Temporal lobe (tissue), 2 donors: ENCODE measurements around a stretch of chr11.

GRCh38 chr11:127109779-127110297 lies 109.3 kb upstream of the KIRREL3 start:
- RAMPAGE, long total RNA, result no peak

DNA sequence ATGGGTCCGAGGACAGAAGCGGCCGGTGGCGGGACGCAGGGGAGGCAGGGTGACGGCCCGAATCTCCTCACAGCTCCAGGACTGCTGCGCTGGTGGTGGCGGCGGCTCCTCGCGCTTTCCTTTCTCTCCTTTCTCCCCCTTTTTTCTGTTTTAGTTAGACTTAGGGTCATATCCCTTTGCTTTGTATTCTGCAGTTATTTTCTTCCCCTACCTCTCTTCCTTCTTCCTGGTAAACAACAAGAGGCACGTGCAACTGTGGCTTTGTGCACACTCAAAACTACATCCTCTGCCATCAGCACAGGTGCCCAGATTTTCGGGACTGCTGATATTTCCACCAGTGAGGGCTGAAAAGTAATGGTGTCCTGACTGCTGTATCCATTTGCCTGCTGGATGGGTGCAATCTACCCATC lies 645.7 kb downstream of the ETS1 start:
- RAMPAGE, long total RNA, result start-site peak on the minus strand centred at position 118 of the sequence, 43 bp wide, 491 and 56 reads in 2 replicates

DNA sequence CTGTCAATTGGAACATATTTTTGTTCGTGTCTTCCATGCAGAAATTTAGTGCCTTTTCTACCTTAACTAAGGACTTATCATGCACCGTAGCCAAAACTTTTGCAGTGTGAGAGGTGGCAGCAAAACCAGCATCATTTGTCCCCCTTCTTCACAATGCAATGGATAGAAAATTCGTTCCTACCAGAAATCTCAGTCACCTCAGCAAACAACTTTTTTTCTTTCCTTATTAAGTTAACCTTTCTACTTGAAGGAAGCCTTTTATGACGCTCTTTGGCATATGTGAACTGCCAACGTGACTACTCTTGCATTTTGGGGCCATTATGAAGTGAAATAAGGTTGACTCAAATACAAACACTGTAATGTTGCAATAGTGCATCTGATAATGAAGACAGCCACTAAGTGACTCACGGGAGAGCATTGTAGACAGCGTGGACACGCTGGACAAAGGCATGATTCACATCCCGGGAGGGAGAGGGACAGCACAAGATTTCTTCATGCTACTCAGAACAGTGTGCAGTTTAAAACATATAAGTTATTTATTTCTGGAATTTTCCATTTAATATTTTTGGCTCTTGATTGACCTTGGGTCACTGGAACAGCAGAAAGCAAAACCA lies 560.8 kb downstream of the ETS1 start:
- RAMPAGE, long total RNA, result no peak

DNA sequence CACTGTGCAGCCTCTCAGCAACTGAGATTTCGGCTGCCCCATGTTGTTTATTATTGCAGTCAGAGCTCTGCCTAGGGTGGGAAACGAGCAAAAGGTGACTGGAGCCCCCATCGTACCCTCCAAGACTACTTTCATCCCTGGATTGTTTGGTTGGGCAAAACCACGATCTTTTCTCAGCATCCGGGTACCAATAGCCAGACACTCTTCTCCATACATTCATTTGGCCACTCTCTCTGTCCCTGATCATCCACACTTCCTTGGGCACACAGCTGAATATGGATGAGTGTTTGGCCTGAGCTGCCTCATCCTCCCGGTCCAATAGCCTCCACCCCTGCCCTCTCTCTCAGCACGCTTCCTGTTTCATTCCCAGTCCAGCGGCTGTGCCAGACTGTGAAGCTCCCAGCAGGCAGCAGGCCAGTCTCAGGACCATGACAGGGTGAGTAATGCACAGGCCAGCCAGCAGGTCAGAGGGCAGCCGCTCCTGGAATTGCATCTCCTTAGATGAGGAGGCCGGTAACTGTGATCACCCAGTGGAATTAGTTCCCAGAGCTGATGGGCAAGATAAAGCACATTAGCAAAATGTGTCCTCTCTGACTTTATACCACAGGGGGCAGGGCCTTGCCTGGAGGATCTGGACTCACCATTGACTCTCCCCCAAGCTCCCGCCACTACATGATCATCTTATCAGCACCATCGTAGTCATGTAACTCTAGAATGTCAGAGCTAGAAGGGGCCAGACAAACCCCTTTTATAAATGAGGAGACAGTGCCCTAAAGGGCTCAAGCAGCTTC lies 251.2 kb downstream of the ETS1 start:
- RAMPAGE, long total RNA, result no peak

GRCh38 chr11:128453390-128454014 lies 133.9 kb downstream of the ETS1 start:
- RAMPAGE, long total RNA, result no peak

- RAMPAGE, long total RNA, result no peak
Measured at GRCh38 chr11:128472597-128473162, 114.7 kb downstream of the ETS1 start.

DNA sequence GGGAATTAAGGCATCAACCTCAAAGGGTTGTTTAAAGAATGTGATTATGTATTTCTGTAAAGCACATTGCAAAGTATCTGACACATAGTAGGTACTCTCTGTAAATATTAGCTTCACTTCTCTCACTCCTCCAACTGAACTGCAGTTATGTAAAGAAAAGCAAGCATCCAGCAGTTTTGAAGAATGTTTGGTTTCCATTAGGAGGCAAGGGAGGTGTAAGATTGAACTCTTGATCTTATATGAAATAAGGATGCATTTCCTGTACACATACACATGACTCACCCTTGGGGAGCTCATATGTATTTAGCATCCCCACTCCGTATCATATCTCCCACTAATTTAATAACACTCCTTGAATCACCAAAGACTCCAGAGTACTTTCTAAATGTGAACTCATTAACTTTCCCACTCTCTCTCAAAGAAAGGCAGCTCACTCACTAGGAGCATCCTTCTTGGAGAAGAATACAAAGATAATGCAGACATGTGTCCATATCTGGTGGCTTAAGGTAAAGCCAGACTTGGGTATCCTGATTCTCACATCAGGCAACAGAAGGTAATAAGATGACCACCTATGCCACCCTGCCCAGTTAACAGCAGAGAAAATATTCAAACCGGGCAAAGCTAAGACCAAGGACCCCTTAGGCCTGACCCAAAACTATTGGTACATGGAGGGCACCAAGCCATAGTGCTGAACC lies 77.3 kb downstream of the ETS1 start:
- RAMPAGE, long total RNA, result no peak

- RAMPAGE, long total RNA, result no peak
Measured at GRCh38 chr11:128523498-128524157, 63.7 kb downstream of the ETS1 start.

DNA sequence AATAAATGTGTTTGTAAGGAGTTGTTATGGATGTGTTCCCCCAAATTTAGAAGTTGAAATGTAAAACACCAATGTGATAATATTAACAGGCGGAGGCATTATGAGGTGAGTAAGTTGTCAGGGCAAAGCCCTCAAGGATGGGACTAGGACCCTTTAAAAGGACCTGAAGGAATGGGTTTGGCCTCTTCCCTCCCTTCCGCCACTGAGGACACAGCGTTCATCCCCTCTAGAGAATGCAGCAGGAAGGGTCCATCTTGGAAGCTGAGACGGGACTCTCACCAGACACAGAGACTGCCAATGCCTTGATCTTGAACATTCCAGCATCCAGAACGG lies 22.3 kb downstream of the ETS1 start:
- RAMPAGE, long total RNA, result no peak

DNA sequence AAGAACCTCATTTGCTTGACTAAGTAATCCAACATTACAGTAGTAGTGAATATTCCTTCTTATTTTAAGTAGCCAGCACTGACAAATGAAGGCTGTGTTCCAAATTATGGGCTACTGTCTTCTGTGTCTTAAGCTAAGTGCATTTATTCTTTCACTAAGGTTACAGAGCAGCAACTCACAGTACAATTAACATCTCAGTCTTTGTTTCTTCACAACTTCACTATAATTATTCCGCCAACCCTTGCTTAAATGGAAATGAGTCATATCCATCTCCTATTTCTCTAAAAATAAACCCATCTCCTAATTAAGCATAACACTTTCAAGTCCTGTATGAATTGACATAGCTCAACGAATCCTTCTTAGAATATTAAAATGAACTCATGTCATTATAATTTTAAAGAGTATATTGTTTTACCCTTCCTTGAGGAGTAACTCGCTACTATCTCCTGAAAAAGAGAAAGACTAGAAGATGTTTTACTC lies 6.7 kb downstream of the ETS1 start:
- RAMPAGE, long total RNA, result no peak

DNA sequence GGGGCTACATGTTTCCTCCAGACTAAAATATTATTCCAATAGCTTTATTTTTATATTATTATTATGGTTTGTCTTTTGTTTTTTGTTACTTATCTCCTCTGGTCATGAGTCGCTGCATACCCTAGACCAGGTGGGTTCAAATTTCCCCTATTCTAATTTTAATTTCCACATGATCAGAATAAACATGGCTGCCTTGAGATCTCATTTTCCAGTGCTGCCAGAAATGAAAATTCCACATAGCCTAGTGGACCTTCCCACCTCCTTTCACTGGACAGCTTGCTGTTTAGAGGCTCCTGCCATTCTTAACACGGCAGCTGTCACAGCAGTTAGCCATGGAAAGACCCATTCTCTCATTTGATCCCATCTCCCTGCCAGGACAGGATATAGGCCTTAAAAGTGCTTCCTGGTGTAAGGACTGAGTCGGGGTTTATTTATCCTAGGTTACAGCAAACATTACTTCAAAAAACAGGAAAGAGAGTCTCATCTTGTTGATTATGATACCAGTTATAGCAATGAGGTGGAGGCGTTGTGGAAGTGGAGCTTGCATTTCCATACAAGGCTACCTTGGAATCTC lies 17.2 kb upstream of the ETS1 start:
- RAMPAGE, long total RNA, result no peak

GRCh38 chr11:128677905-128678485 lies 15.9 kb upstream of the FLI1 start:
- RAMPAGE, long total RNA, result no peak

DNA sequence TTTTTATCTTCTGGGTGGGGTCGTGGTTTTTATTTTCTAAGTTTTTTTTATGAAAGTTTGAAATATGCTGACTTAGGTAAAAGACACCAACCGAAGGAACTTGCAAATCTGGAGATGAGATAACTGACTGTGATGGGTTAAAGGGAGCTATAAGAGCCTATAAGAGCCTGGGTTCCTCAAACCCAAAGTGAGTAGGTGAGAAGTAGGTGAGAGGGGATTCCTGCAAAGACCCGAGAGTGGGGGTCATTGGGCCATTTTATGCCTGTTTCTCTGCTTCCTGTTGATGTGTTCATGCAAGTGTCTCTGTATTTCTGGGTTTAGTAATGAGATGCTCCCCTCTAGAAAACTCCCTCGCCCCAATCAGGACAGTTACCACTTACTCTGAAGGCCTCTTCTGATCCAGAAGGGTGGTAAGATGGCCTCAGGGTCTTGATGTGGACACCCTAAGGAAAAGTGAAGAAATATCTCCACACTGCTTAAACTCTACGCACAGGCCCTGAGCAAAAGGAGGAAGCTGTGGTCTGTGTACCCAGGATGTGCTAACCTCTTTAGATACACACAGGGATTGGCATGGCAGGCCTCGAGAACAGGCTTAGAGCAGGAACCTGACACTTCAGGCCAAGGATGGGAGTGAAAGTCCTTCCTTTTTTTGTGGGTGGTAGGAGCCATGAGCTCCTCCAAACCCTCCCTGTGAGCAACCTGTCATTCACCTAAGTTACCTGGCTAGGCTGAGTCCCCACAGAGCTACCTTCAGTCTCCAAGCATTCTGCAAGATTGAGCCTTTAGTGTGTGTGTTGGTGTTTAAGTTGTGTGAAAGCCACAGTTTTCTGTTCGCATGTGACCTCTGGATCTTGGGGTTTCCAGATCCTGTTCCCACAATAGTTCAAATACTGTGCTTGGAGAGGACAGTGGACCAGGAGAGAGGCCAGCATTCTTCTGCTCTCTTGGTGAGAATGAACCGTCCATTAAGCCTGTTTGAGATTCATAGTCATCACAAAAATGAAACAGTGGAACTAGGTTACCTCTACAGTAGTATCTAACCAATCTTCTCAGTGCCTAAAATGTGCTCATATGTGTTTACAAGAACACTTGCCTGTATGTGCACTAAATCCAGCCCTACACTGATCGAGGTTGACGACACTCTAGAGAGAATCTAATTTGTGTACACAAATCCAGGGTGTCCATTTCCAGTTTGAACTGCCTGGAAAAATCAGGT lies 2.1 kb downstream of the FLI1 start:
- RAMPAGE, long total RNA, result no peak

DNA sequence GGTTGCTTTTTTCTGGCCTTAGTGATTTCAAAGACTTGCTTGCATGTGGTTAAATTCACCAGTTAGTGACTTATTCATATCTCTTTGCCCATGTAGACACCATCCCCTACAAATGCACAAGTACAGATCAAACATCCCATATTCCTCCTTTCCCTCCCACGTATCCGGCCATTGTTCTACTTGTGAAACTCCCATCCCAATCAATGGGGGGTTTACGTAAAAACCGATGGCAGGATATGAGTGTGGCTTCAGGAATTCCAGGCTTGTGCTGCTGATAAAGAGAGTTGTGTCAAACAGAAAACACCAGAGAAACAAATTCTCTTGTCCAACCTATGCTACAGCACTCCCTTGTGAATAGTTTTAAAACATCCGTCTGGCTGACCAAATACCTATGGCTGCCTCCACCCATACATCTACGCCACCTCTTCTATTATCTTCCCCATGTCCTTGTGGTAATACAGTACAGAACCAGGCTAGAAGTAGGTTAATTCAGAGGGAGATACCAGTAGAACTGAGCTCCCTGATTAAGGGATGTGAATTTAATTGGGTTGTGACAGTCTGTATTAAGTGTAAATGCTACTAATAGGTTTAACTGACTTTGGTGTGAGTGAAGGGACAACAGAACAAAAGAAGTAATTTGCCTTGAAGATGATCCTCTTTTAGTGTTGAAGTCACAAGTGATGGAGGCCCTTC lies 15.6 kb downstream of the FLI1 start:
- RAMPAGE, long total RNA, result no peak

DNA sequence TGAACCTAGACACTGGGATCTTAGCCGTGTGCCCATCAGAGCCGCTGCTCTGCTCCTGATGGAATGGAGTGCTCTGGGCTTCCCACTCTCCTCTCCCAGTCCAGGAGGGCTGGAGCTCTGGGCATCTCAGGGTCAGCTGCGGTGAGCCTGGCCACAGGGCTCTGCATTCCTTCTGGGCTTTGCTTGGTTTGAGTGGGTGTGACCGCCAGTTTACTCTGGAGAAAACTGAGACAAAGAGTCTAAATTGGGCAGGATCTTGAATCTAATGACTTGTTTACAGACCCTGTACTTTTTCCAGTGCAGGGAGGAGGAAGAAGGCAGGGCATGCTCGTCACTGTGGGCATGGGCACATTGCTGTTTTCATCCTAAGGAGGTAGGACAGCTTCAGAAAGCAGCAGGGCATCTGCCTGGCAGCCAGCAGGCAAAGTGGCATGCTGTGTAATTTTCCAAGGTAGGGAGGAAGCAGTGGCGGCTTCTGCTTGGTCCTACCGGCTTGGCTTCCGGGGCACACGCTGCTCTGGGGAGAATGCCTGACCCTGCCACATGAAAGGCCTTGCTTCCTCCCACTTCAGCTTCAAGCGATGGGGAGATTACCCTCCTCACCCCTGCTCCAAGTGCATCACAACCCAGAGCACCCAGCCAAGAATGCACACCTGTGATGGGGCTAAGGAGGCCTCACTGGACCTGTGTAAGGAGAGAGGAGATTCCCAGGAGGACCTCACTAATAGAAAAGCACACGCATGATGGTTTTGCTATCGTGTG lies 22.9 kb downstream of the FLI1 start:
- RAMPAGE, long total RNA, result no peak

GRCh38 chr11:129278950-129279816 lies 87.1 kb upstream of the ARHGAP32 start:
- RAMPAGE, long total RNA, result no peak

DNA sequence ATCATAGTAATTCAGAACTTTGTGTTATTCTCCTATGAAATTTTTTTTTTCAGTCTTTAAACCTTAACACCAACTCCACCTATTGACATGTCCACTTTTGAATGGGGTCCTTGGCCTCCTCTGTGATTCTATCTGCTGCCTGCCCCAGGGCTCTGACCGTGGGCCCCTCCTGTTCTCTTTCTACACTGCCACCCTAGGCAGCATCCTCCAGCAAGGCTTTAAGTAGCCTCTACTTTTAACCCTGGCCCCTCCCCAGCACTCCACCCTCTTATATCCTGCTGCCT lies 90.4 kb upstream of the ARHGAP32 start:
- RAMPAGE, long total RNA, result no peak

DNA sequence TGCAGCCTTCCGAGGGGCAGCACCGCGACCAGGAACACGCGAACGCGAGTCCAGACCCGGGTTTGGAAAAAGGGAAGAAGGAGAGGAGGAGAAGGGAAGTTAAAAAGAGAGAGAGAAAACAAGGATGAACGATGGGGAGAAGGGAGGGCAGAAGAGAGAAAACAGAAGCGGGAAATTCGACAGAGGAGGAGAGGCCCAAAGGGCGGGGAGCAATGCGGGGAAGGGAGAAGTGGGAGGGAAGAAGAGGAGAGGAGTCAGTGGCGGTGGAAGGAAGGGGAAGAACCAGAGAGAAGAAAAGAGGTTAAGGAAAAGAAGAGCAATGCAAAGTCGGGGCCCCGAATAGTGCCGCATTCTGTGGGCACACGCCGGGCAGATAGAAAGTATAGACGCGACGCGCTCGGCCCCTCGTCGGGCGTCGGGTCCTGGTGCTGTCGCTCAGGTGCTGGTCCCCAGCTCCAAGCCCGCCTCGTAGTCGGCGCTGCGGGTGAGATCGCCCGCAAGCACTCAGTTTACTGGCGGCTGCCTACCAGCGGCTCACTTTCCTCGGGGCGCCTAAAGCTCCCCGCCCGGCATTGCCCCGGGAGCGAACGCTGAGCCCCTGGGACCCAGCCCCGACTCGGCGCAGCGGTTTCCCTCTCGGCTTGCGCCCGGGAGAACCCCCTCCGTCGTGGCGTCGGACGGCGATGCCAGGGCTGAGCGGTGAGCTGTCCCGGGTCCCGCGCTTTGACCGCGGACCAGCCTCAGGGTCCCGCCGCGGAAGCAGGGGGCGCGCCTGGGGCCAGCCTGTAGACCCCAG lies 2.7 kb upstream of the BARX2 start:
- RAMPAGE, long total RNA, result no peak

GRCh38 chr11:129457015-129457766 lies 81.5 kb downstream of the BARX2 start:
- RAMPAGE, long total RNA, result no peak

DNA sequence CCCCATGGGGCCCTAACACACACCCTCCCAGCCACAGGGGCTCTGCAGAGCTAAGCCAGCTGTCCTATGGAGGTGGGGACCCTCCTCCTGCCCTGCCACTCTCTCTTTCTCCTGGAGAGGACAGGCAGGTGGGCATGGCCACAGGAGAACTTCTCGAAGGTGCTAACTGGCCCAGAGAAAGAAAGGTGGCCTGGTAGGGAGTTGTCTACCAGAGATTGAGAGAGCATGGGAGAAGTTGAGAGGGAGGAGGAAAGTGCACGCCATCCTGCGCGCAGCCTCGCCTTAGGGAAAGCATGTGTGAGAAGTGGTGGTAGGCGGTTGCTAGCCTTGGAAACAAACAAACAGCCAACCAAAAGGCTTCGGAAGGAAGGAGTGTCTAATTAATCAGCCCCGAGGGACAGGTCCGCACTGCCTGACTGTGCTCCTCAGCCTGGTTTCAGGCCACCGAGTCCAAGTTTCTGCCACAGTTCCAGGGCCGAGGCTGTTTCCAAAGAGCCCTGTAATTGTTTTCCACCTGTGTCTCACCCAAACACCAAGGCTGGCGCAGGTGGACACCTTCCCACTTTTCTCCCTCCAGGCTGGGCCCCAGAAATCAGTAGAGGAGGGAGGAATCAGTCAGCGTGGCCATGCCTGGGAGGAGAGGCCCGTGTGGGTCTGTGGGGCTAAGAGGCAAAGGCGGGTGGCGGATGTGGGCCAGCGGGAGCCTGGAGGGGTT lies 198.1 kb upstream of the TMEM45B start:
- RAMPAGE, long total RNA, result no peak